Anterior vena cava (tissue), 1 donor: ENCODE results near the genes YPEL5 and SRD5A2.

- PRO-cap: no peak
These were observed 107.5 kb upstream of the PPP1CB start for GRCh38 chr2:28643772-28644796.

DNA sequence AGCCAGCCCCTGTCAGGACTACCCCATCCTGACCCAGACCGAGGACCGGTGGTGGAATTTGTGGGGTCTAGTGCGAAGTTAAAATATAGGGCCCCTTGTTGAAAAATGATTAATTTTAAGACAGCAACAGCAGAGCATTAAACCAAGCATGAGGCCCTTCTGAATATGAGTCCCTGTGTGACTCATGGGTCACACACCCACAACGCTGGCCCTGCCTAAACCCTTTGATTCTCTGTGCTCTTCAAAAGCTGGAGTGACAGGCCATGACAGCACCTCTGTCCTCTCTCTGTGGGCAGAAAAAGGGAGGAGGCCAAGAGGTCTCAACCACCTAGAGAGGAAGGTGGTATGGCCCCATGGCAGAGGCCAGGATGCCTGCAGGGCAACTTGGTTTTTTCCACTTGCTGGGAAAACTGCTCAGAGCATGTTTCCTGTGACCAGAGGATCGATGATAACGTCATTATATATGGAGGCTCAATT is 102.2 kb upstream of the PPP1CB start:
- PRO-cap: no peak

DNA sequence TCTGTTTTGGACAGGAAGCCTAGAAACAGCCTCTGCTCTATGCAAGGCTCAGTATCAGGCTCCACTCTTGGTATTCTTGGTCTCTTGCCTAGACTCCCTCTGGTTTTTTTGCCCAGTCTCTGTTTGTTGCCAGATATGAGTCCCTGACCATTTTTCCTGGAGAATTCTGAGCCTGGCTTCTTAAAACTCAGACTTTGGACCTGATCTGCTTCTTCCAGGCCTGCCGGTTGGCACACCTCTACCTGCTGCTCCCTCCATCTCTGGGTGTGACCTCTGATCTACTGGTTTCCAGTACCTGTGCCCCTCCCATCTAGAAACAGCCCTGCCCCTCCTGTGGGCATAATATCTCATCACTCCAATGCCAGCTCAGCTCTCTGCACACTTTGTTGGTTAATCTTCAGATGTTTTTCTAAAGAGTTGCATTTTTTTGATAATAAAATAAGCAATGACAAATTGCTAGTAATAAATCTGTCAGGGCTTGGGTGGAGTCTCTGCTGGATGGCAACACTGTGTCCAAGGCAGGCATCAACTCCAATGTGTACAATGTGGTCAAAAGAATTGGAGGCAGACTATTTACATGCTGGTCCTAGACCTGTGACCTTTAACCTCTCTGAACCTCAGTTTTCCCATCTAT is 89.6 kb upstream of the PPP1CB start:
- PRO-cap: no peak

DNA sequence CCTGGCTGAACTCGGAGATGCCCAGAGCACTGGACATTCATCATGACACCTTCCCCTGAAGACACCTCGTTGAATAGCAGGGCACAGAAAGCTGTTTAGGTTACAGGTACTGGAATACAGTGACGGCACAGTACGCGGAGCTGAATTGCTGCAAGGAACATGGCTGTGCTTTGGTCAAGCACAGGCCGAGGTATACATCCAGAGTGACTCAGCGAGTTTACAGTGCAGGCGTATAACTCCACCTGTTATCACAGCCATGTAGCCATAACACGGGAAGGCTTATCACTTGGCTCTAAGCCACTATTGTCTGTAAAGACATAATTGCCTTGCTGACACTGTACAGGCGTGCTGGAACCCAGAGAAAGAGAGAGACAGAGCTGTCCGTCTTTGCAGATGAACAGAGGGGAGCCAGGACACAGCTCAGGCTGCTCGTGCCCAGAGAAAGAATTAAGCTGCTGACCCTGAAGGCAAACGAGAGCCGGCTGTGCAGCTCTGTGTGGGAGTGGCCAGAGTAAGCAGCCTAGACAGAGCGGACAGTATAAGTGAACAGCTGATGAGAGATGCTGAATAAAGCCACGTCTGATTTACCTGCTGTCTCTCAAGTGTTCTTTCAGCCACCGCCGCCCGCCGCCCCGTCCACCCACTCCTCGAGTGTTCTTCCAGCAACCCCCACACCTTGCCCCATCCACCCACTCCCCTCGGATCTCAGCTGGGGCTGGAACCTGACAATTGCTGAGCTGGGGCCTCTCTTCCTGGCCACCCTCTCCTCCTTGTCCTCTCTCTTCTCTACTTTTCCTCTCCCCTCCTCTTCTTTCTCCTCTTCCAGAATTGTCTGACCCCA is 87.3 kb upstream of the PPP1CB start:
- PRO-cap: no peak

DNA sequence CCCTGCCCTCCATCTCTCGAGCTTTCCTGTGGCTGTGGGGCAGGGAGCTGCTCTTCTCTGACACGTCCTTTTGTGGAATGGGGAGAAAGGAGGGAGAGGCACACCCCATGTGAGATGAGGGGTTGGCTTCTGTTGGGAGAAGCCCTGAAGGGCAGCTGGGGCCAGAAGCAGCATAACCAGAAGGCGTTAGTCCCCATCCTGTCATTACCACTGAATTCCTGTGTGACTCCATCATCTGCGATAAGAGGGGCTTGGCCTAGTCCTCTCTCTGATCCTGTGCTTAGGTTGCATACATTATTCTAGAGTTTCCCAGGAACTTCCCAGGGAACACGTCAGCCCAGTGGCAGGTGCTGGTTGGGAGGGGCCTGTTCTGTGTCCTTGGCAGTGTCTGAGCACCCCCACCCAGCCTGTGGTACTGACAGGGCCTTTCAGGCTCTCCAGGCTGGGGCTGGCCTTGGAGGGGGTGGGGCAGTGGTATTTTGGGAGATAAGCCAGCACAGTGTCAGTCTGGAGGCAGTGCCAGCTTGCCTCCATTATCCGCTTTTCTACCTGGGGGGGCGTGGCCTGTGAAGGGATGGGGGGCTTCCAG is 4.5 kb upstream of the TOGARAM2 start:
- PRO-cap: no peak

DNA sequence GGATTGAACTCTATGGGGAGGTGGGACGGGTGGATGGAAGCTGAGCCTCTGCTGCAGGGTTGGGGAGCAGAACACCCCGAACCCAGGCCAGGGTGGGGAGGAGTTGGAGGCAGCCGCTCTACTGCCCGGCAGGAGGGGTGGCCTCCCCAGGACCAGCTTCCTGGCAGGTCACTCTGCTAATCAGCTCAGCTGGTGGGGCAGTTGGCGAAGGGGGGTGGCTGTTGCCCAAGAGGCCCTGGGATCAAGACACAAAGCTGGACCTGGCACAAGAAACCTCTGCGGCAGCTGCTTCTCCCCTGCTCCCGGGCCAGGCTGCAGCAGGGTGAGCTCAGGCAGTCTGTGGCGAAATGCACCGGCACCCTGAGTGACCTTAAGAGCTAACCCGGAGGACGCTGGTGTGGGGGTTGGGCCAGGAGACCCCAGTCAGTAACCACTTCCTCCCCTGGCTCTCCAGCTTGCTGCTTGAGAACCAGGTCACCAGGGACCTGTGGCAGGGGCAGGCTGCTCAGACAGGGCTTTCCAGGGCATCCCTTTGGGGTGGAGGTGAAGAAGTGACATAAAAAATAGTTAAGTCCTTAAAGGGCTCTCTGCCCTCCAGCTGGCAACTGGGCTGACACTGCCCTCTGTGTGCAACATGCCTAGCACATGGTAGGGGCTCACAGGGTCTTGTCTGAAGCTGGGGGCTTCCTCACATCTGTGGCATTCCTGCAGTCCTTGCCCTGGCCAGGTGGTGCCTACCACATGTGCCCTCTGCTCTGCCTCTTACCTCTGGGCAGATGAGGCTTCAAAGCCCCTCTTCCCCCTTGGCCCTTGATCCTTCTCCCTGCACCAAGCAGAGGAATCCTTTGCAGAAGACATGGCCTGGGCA is 31.3 kb downstream of the TOGARAM2 start:
- PRO-cap: no peak

GRCh38 chr2:29097309-29097939 is 17.8 kb upstream of the CLIP4 start:
- PRO-cap: no peak

- PRO-cap: no peak
These were observed 154.1 kb downstream of the CLIP4 start for GRCh38 chr2:29269252-29269795.

- PRO-cap: bidirectional peak, plus-strand start at chr2:30146975, minus-strand start at chr2:30146527
These were observed at the start of gene YPEL5 for GRCh38 chr2:30146064-30147105. Gene YPEL5 (plus strand): TSS chr2:30147007.

- PRO-cap: no peak
These were observed 15.3 kb downstream of the YPEL5 start for GRCh38 chr2:30161982-30162537.

- PRO-cap: no peak
These were observed 107.9 kb downstream of the LBH start for GRCh38 chr2:30339285-30339484.

GRCh38 chr2:30348049-30348701 is 98.9 kb upstream of the LCLAT1 start:
- PRO-cap: no peak

GRCh38 chr2:30404256-30404538 is 42.8 kb upstream of the LCLAT1 start:
- PRO-cap: no peak

DNA sequence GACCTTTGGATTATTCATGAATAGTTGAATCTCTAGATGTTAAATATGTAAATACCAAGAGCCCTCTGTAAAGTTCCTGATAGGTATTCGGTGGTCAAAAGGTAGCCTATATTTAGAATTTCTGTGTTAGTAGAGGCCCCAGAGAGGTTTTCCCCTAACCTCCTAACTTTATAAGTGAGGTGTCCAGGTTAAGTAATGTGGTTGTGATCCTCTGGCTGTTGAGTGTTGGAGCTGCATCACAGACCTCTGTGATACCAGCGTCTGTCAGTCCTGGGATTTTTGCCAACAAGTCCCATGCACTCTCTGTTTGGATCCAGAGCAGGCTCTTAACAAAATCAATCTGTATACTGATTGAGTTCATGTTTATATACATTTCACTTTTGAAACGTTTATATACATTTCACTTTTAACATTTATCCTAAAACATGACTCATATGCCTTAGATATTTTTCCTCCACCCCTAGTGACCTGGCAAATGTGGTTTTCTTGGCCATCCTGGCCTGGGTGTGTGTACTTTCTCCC is 67.5 kb downstream of the LCLAT1 start:
- PRO-cap: no peak

GRCh38 chr2:31231494-31231866 is 2.5 kb upstream of the EHD3 start:
- PRO-cap: no peak

DNA sequence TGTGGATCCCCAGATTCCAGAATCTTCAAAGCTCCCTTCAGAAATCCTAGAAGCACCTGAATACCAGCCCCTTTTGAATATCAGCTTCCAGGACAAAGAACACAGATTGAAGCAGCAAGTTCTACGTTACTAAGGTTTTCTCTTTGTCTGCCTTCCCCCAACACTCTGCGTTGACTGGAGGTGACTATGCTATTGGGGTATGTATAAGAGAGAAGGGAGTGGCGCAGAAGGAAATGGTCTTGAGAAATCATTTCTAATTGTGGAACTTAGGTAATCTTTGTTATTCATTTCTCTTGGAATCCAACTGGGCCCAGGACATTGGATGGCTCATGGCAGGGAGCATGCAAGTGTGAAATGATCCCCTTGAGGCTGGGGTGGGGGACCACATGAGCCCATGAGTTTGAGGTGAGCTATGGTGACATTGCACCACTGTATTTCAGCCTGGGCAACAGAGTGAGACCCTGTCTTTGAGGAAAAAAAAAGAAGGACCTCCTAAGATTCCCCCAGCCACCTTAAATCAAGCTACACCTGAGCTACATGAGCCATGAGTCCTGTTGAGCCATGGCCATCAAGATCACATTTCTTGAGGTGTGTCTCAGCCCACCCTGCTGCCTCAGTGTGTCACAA is 29.7 kb downstream of the XDH start:
- PRO-cap: no peak

DNA sequence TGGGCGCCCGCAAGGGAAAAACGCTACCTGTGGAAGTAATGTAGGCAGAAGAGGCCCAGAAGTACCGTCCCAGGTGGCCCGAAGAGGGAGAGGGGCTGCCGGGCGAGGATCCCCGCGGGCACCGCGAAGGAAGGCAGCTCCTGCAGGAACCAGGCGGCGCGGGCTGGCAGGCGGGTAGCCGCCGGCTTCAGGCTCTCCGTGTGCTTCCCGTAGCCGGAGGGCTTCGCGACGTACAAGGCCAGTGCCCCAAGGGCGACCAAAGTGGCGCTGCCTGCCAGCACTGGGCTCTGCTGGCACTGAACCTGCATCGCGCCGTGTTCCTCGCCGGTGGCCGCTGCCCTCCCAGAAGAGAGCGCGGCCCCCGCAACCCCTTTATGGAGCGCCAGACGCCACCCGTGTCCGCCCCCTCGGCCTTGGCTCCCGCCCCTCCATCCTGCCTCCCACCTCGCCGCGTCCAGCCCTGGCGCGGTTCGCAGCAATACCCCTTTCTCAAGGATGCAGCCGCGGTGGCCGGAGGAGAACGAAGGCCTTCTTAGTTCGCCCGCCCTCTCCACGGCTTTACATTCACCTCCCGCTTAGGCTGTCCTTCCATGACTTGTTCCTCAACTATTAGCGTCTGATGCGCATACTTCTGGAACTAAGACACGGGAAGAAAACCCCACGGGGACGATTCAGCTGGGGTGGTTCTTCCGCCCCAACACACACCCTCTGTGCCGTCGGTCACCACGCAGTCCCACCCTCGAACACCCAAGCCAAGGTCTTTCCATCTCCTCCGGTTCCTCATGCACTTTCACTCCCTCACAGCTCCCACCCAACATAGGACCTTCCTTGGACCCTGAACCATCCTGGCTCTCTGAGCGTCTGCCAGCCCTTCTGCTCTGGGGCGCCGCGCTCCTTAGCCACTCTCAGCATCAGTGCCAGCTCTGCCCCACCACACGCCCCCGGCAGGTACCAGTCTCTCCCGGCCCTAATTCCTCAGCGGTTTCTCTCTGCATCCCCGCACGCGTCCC is at the start of gene SRD5A2:
TSS of gene SRD5A2 (minus strand) at position 346 of the 1,010 bp plus-strand sequence.
- PRO-cap: no peak

GRCh38 chr2:31675726-31676145 is 95.0 kb upstream of the SRD5A2 start:
- PRO-cap: no peak

GRCh38 chr2:31728824-31729506 is 148.2 kb upstream of the SRD5A2 start:
- PRO-cap: no peak

DNA sequence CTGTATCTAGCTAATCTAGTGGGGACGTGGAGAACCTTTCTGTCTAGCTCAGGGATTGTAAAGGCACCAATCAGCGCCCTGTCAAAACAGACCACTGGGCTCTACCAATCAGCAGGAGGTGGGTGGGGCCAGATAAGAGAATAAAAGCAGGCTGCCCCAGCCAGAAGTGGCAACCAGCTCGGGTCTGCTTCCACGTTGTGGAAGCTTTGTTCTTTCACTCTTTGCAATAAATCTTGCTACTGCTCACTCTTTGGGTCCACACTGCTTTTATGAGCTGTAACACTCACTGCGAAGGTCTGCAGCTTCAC is 206.6 kb downstream of the MEMO1 start:
- PRO-cap: no peak